ENCODE measurements around a stretch of chr21.

- PRO-cap: no peak
Measured at GRCh38 chr21:44517128-44517789, 22.7 kb downstream of the KRTAP10-1 start.

DNA sequence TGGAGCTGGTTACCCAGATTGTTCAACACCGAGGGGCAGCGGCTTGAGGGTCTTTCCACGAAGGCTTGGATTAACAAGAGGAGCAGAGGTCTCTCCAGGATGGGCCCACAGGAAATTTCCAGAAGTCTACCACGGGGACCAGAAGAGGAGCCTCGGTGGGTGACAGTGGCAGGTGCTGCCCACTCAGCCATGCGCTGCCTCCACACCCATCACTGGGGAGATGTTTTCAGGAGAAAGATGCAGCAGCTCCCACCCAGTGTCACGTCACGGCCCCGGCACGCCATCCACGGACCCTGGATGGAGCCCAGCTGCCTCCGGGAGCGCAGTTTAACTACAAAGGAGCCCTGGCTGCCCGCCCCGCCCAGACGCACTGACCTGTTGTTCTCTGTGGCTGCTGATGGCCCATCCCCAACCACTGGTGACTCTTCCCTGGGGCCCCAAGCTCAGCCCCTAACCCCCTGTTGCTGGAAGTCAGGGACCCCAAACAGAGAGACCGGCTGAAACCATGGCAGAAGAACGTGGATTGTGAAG is 6.7 kb downstream of the TSPEAR start:
- PRO-cap: no peak

DNA sequence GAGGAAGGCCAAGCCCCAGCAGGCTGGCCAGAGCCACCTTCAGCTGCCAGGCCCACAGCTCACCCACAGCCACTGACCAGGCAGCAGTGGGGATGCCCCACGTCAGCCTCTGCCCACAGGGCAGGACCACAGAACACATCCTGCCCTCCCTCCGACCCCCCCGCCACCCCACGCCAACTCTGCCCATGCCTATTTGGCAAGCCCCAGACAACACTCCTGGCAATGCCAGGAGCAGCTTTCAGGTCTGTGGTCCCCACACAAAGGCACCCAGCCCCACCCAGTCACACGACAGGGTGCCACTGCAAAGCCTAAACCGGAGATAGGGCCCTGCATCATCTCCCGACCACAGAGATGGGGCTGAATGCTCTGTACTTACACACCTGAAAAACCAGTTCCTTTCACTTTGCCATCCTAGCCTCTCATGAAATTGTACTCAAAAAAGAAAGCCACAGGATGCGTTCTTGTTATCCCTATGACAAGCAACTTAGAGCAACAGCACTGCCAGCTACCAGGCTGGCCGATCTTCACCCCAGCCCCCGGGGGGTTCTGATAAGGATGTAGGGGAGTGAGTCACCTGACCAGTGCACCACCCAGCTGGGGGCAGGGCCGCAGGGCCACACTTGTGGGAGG is 36.3 kb downstream of the UBE2G2 start:
- PRO-cap: no peak

DNA sequence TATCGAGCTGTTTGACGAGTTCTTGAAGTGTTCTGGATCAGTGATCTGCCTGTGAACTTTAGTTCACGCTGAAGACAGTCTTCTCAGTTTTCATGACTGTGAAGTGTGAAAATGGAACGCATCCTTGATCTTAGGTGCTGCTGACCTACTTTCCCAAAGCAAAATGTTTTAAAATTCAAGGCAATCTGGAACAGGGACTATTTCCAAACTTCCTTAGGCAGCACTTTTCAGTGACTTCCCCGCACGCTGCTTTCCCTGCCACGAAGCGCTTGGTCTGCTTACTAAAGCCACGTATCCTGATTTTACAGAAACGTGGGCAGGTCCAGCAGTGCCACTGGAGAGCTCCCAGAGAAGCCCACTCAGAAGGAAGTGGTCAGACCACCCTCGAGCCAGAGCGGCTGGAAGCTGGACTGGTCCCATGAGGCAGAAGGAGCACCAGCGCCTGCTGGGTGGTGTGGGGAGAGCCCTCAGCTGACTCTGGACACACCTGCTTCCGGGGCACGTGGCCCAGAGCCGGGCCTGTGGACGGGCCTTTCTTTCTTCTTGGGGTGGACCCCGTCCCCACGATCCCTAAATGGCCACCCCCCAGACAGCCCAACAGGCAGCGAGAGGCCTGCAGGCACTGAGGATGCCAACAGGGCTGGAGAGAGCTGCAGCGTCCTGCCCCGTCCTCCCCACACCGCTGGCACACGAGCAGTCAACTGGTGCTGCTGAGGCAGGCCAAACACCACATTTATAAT is 23.2 kb downstream of the PTTG1IP start:
- PRO-cap: no peak

DNA sequence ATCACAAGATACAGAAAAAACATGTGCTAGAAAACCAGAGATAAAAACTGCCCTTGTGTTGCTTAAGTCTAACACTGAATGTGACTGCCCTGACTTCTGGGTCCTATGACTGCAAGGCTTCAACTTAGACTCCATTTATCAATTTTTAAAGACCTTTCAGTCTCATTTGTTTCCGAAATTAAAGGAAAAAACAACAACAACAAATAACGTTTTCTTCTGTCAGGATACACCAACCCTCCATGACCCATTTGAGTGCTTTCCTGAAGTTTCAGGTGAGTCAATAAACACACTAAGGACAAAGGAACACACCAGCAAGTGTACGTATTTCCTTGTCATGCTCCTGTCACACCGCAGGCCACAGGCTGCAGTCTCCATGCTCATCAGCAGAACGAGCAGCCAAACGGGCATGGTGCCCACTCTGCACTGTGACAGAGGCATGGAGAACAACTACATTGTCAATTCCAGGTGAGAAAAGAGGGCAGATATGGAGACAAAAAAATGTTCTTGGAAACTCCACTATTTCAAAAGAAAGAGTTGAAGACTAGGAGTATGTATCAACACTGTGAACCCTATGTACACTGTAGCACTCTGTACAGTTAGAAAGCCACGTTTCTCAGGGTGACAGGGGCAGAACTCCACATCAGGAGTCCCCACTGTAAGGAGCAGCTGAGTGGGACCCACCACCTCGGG is 2.7 kb downstream of the PTTG1IP start:
- PRO-cap: no peak

- PRO-cap: no peak
Measured at GRCh38 chr21:44871479-44871867, 2.0 kb downstream of the PTTG1IP start.

DNA sequence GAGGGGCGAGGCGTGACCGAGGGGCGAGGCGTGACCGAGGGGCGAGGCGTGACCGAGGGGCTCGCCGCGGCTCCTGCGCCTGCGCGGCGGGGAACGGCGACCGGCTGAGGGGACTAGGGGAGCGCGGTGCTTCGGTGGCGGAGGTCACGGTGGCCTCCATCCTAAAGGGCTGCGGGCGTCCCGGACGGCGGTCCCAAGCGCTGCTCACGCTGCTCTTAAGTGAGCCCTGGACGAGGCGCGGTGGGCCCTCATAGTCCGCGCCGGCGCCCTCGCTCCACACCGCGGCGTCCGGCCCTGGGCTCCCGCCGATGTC is 421 bp upstream of the PTTG1IP start:
- PRO-cap: no peak

DNA sequence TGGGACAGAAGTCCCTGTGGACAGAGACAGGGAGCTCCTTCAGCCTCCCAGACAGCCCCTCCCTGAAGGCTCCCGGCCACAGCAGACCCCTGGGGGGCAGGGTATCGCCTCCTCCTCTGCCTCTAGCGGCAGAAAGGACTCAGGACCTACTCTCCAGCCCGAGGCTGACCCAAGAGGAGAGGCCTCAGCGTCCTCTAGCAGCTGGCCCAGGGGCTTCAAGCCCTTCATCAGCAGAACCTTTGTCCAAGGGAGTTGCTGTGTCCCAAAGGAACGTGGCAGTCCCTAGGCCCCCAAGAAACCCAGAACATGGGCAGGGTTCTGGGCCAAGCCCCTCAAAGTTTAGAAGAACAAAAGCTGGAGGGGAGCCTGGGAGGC is 13.5 kb downstream of the ITGB2 start:
- PRO-cap: unidirectional peak, minus-strand start at position 238 of the sequence

GRCh38 chr21:44907919-44908391 is 12.7 kb downstream of the ITGB2 start:
- PRO-cap: unidirectional peak, minus-strand start at chr21:44908140; unidirectional peak, minus-strand start at chr21:44908183

DNA sequence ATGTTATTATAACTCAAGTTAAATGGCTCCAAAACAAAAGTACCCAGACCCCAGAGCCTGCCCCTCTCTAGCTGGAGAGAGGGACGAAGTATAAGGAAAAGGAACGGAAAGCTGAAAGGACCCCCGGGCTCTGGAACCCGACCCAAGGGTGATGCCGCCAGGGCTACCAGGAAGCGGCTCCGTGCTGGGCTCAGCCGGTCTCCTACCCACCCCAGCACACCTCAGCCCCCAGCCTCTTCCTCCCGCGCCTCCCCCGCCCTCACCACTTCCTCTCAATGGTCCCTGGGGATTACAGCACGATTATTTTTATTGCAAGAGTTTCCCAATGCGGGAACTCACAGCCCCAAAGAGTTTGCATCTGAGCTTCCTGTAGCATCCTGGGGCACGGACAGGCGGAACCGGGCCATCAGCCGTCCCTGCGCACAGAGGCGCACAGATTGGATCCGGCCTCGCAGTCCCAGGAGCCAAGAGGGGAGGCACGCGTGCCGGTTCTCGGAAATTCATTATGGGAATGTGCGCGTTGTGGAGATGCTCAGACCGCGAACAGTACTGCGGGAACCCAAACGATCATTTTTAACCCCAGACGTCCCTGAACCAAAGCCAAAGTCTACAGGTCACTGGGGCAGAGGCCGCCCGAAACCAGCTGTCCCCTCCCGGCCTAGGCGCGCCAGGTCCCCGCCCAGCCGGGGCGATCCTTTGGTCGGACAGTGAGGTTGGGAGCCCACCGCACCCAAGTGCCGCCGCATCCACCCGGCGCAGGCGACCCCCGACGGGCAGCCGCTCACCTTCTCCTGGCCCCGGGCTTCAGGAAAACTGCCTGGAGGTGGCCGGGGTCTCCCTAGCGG is 8.6 kb upstream of the SLX9 start:
- PRO-cap: bidirectional peak, plus-strand start at position 375 of the sequence, minus-strand start at position 281 of the sequence

DNA sequence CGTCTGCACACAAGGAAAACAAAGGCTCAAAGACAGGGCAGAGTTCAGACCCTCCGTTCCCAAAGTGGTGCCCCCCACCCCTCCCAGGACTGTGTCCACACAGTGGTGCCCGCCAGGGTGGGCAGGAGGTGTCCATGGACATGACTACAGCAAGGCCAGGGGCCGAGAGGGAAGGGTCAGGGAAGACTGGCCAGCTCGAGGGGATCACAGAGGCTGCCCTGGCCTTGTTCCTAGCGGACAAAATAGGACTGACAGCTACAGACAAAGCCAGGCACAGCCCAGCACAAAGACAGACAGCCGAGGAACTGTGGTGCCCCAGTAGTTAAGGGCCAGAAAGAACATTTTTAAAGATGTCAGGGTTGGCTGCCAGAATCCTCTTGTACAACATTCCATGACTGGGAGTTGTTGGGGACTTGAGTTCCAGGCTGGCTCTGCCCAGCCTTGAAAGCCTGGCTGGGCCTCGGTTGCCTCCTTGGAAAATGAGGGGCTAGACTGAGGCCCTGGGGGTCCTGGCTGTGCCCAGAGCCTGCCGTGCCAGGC is 63.6 kb downstream of the SLX9 start:
- PRO-cap: no peak

DNA sequence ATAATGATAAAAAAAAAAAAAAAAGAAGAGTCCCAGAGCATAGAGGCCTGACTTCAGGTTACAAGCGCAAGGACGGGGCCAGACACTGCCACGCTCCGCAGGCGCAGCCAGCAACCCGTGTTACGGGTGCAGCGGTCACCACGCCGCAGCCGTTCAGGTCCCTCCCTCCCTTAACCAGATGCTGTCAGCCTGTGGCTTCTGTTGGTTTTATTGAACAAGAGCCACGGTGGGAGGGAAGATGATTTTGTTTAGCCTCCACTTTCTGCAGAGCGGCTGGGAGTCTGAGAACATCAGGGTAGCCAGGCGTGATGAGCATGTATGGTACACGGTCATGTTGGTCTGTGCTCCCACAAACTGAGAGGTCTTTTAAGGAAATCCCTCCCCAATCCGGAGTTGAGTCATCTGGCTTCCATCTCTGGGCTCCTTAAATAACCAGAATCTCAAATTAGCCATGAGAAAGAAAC is 18.5 kb upstream of the ADARB1 start:
- PRO-cap: no peak

GRCh38 chr21:45154749-45155265 is 80.4 kb downstream of the ADARB1 start:
- PRO-cap: no peak

DNA sequence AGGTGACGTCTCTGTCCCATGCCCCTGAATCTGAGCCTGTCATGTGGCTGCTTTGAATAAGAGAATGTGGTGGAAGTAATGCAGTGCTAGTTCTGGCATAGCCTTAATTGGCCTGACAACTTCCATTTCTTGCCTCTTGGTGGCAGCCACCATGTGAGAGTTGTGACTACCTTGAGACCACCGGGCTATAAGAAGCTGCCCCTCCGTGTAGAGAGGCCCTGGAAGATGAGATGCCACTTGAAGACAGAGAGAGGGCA is 95.4 kb downstream of the POFUT2 start:
- PRO-cap: no peak

GRCh38 chr21:45266512-45267036 is 21.1 kb downstream of the POFUT2 start:
- PRO-cap: no peak

DNA sequence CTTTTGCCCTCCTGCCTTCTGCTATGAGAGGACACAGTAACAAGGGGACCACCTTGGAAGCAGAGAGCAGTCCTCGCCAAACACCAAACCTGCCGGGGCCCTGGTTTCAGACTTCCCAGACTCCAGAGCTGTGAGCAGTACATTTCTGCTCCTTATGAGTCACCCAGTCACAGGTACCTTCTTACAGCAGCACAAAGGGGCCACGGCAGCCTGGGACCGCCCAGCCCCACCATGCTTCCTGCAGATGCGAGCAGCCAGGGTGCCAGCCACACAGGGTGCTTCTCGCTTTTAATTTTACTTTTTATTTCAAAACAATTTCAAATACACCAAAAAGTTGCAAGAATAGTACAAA is 17.3 kb upstream of the POFUT2 start:
- PRO-cap: no peak

DNA sequence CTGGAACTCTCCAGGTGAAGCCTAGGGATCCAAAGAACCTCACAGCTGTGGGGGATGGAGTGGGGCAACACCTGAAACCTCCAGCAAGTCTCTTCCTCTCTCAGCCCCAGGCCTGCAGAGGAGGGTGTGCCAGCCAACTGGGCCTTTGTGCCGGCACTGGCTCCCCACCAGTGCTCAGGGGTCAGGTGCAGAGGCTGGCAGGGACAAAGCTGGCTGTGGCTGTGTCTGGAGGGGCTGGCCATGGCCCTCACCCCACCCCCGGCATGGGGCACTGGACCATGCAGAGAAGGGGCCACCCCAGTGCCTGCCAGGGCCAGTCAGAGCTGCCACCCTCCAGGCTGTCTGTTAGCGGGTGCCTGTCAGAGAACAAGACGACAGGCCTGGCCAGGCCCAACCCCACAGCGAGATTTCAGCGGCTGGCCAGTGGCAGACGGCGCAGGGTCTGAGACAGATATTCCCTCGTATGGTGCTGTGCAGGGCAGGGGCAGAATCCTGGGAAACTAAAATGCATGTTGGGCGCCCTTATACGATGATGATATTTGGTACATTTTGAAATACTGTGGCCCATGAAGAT is 3.9 kb downstream of the COL18A1 start:
- PRO-cap: no peak

DNA sequence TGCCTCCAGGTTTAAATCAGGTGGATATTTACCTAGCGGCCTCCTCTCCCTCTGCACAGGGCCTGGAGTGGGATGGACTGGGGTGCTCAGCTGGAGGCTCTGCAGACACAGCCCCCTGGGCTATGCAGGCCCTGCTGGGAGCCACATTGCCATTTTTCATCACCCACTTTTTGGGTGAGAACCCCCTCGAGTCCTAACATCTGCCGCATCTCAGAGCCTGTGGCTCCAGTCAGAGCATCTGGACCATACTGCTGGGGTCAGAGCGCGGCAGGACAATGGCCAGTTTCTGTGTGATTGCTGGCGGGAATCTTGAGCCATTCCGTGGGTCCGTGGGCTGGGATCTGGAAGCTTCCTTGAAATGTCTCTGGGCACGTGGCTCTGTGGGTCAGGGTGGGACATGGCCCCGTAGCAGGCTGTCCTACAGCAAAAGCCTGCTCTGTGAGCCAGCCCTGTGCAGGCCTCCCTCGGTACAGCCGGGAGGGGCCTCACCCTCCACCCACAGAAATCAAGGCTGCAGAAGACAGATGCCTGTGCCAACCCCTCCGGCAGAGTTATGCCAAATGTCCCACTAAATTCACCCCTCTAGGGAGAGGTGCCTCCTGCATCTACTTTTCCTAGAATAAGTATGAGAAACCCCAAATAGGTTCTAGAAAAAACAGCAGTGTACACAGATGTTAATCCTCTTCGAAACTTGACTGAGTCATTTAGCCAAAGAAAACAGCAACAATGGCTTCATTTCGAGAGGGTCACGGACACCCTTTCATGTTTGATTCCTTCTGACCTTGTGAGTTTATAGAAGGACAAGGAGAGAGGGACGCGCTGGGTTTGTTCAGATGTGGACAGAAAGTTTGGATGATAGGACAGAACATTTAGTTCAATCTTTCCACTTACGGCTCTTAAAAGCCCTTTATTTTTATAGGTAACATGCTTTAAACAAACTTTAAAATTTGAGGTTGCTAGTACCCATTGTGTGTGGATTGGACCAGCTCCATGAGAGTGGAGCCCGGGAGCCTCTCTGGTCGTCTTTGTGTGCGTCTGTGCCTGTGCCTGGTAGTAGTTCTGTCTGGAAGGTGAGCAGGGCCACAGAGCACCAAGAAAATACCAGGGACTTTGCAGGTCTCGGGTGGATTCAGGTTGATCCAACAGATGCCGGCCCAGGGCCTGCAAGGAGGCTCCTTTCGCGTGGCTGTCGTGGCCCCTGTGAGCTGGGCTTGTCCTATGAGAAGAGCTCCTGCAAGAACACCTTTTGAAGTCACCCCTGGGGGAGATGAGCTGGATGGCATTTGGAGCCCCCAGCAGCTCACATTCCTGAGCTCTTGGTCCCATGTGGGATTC is 27.9 kb downstream of the COL18A1 start:
- PRO-cap: no peak

- PRO-cap: bidirectional peak, plus-strand start at chr21:45439282, minus-strand start at chr21:45439215
Measured at GRCh38 chr21:45438803-45439821, 34.1 kb downstream of the COL18A1 start.

DNA sequence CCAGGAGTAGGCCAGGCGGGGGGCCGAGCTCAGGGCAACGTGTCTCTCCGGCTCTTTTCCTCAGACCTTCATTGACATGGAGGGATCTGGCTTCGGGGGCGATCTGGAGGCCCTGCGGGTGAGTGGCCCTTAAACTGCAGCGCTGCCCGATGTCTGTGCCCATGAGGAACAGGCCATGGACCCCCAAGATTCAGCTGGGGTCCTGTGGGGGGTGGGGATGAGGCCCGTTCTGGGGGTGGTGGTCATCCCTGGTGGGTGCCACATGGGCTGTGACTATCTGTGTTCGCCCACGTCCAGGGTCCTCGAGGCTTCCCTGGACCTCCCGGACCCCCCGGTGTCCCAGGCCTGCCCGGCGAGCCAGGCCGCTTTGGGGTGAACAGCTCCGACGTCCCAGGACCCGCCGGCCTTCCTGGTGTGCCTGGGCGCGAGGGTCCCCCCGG is 61.8 kb downstream of the SLC19A1 start:
- PRO-cap: no peak

Data from left lung (tissue), 1 donor.